Metastatic Liver Carcinoma in the Adrenal Gland (tissue), 2 donors: ENCODE measurements around a stretch of chr13.

DNA sequence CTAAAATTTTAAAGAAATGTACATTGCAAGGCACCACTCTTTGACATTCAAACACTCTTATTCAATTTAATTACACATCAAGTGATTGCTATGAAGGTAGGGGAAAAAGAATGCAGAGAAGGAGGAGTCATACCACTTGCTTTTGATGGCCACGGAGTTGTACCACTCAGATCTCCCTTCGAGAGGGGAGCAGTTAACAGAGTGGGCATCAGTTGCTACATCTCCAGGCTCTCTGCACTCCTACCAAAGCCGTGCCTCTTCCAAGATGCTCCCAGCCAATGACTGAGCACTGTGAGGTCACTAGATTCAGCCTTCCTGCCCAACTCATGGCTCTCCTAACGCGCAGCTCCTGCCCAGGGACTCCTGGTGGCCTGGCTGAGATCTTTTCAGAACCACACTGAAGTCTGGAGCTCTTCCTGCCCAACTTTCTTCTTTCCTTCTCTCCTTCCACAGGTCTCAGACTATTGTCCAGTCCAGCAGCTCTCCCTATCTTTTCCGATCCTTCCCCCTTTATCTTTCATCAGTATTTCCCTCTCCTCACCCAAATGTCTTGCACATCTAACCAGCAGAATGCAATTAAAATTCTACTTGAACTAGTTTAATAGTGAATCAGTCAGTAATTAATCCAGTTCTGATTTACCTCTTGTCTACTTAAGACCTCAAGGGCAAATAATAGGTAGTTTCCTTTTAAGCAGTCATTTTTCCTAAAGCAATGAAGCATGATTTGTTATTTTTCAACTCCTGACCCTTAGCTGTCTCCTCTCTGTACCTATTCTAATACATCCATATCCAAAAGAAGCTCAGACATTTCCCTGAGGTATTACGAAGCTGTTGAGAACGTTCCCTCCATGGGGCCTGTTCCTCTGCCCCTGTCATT lies 66.6 kb downstream of the LHFPL6 start:
- PRO-cap, 2 experiments = no peak in any of the 2 experiments

GRCh38 chr13:39537096-39537447 lies 65.9 kb downstream of the LHFPL6 start:
- PRO-cap, 2 experiments = no peak in any of the 2 experiments

DNA sequence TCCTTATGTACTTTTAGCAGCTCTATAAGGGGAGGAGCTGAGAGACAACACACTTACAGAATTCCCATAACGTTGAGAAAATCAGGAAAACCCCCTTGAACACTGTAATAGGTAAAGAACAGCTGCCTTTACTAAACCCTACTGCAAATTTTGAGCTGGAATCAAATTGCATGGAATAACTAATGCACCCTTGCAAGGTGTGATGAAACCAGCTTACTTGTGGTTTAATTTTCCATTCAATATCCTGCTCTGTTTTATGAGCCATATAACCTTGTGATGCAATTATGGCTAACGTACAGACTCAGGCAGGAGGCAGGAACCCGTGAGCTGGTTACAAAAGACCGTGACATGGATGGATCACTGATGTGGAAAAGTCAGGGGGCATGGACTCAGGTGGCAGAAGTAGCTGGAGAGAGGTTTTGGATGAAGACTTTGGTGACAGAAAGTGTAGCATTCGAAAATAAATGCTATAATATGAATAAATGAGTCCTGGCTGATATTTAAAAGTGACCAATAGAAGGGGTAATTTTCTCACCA lies 438.6 kb downstream of the COG6 start:
- PRO-cap, 2 experiments = no peak in any of the 2 experiments

- PRO-cap, 2 experiments = no peak in any of the 2 experiments
Observed at GRCh38 chr13:40206104-40207279, 459.9 kb downstream of the FOXO1 start.

DNA sequence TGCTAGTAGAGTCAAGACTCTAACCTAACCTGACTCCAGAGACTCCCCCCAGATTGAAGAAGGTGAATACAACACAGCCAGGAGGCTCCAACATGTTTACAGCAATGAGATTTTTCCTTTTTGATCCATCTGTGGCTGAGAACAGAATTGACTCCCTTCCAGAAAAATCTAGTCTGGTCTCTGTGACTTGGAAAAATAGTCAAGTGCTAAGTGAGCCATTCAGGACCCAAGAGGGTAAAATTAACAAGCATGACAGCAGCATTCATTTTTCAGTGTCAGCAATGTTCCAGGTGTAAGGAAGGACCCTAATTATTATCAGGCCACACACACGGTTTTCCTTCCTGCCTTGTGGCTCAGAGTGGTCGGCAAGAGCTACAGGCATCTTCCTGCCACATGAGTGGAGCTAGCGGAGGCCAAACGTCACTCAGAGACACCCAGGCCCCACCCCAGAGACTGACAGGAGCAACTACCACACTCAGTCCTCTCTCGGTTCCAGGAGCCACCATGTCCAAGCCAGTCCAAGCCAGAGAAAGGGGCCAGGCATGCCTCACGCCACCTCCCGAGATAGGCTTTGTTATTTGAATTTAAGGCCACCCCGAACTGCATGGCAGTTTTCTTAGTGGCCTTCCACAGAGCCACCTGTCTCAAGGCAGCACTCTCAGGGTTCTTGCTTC lies 395.0 kb downstream of the FOXO1 start:
- PRO-cap, 2 experiments = no peak in any of the 2 experiments

DNA sequence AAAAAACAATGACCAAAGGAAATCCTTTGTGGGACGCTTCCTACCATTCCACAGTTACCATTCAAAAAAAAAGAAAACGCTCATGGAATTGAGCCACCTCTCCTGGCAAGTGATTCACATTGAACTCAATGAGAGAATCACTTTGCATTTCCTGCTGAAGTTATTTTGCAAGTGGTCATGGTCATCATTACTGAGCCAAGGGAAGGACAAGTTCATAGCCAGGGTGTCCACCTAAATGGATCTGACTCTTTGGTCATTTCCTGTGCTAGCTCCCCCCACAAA lies 352.6 kb downstream of the FOXO1 start:
- PRO-cap, 2 experiments = no peak in any of the 2 experiments

- PRO-cap, 2 experiments = no peak in any of the 2 experiments
Observed at GRCh38 chr13:40477667-40478869, 188.4 kb downstream of the FOXO1 start.

DNA sequence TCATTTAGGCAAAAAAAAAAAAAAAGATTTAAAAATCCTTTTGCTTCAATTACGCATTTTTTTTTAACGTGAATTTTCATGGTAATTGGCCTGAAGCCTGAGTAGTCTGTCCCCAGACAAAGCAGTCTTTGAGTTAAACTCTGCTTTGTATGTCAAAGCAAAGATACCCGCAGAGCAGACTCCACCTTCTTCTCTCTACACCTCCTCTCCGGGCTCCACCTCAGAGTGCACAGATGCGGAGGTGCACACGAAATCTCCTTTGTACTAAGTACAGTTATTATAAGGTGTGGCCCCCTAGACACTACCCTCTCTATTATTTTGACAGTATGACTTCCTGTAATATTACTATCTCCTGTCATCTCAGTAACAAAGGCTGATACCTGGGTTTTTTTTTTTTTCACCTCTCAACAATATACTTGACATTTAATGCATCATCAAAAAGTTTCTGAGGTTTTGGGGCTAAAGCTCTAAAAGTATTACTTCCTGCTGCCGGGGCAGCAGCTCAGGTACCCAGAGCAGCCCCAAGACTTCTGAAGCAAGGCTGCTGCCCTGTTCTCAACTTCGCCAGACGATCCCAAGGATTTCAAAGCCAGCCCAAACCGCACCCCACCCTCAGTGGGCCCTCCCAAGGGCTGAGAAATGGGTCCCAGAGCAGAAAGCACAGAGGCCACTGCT lies 180.8 kb downstream of the FOXO1 start:
- PRO-cap, 2 experiments = no peak in any of the 2 experiments

DNA sequence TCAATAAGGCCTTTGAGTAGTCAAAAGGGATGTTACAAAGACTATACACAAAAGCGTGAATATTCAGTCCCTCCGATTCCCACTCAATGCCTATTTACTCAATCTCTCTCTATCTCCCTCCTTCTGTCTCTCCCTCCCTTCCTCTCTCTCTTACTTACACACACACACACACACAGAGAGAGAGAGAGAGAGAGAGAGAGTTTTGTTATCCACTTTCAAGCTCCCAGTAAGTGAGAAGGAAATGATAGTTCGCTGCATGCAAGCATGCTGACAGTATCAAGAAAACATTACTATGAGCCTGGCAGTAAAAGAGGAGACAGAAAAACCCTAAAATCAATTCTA lies 172.0 kb downstream of the FOXO1 start:
- PRO-cap, 2 experiments = no peak in any of the 2 experiments

- PRO-cap, 2 experiments = no peak in any of the 2 experiments
Observed at GRCh38 chr13:40503801-40504609, 162.4 kb downstream of the FOXO1 start.

DNA sequence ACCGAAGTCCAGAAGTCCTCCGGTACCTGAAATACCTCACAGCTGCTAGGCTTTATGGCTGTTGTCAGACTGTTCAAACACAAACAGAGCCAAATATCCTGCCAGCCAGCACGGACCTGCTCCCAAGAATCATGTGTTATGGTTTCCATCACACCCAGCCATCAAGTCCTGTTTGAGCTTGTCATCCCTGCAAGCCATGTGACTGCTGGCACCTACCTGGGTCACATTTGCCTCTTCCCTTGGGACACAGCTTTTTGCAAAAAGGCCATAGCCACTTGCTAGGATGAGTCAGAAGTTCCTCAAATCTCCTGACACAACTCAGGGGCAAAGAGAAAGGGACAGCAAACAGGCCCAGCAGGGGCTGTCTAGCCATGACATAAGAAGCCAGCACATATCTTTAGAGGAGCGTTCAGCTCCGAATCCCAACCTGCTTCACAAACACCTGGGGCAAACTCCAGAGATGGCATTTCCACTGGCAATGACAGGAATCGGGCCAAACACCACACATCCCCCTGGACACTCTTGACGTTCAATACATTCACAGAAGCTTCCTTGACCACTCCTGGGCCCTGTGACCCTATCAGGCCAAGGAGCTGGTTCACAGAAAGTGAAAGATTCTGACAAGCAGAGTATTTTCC lies 129.7 kb downstream of the FOXO1 start:
- PRO-cap, 2 experiments = no peak in any of the 2 experiments

- PRO-cap, 2 experiments = no peak in any of the 2 experiments
Observed at GRCh38 chr13:40555337-40555753, 111.1 kb downstream of the FOXO1 start.

- PRO-cap, 2 experiments = no peak in any of the 2 experiments
Observed at GRCh38 chr13:40788692-40789102, 714 bp upstream of the SLC25A15 start.

DNA sequence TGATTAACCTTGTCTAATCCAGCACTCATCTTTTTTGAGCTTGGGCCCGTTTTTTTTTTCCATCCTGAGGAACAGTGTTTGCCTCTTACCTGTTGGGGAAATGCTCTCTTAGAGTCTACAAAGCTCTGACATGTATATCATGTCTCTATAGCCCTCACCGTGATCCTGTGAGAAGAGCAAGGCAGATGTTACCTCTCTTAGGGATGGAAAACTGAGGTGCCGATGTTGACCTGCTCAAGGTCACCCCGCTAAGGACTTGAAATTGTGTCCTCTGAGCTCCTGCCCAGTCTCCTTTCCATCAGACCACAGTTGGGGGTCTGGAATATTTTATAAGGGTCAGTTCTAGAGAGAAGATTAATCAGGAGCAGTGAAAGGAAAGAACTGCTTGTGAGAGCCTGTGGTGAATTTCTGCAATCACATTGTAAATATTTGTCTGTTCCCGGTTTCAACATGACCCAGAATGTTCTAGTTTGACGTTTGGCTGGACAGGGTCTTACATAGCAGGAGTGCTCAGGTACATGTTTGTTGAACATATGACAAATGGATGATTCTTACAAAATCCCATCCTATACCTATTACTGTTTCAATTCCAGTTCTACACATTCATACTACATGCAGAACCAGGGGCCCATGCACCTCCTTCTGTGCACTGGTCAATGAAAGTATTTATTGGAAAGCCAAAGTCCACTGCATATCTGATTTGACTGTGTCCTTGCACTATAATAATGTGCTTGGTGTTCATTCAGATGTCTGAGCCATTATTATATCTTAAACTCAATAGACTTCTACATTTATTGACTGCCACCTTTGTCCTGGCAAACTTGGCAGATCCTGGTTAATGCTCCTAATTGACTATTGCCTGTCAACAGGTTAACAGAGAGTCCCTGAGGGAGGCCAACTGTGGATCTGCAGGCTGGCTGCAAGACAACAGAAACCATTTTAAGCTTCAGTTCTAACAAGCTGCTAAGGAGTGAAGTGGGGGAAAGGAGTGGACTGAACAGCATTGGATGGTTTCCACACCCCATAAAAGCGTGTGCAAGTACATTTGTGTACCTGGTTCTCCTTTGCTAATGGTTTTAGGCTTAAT lies 12.2 kb downstream of the SLC25A15 start:
- PRO-cap, 2 experiments = peak in 2 of 2 experiments; most common plus-strand start position 606 of the sequence (in 2); most common minus-strand start position 383 of the sequence (in 2)

- PRO-cap, 2 experiments = no peak in any of the 2 experiments
Observed at GRCh38 chr13:40917208-40918015, 101.7 kb downstream of the ELF1 start.

GRCh38 chr13:40964252-40964851 lies 54.8 kb downstream of the ELF1 start:
- PRO-cap, 2 experiments = no peak in any of the 2 experiments

DNA sequence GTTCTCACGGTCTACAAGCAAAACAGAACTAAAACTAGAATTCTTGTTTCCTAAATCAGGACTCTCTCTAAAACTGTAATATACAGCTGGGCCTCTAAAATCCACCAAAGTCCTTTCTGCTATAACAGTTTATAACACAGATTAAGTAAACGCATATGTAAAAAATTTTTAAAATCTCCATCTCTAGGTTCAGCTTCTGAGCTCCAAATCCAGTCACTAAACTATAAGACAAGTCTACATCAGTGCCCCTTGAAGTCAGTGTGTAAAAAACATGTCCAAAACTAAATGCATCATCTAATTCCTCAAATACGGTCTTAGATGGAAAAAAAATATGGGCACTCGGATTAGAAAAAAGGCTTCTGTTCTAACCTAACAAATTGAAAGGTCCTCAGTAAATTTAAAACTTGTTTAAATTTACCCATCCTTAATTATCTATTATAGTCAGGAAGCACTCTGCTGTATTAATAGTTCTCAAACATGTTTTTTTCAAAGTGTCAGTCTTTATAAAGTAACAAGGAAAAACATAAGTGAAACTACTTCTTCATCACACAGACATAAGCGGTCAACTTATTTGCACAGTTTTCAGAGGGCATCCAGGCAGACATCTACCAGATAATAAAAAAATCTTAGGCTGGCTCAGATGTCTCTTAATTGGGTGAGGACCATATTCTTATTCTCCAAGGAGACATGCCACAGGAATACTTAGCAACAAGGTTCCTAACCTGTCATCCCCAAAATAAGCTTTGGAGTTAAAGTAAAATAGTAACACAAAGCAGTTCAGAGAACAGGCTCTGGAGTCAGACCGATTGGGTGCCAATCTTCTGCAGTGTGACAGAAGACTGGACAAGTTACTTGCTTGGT lies 33.5 kb downstream of the ELF1 start:
- PRO-cap, 2 experiments = no peak in any of the 2 experiments

DNA sequence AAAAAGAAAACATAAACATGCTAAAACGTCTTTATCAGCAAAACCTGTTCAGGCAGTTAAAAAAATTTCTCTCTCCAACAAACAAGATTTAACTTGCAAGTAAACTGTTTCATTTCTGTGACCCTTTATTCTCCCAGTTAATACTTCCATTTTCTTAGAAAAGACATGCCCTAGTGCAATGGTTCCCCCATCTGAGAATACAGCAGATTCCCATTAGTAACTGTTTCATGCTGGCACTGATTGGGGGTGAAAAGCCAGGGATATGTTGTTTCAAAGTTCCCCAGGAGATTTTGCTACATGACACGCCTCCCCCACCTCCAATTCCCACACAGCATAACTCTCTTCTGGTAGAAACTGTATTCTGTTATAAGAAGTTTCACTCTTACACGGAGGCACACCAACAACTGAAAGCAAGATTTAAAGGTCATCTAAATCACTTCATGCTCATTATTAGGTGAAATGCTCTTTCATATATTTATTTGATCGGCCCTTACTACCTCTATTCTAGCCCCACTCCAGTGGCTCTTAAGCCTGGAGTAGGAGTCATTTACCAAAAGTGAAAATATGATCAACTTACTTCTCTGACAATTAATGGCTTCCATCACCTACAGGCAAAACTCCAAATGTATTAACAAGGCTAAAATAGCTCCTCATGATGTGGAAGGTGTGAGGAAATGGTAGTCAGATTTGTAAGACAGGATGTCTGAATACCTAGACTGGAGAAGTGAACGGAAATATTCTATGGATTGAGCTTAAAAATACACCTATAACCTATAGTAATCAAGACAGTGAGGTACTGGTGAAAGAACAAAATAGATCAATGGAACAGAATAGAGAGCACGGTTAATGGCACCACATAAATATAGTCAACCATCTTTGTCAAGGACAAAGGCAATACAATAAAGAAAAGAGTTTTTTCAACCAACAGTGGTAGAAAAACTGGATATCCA lies 24.1 kb downstream of the ELF1 start:
- PRO-cap, 2 experiments = no peak in any of the 2 experiments

DNA sequence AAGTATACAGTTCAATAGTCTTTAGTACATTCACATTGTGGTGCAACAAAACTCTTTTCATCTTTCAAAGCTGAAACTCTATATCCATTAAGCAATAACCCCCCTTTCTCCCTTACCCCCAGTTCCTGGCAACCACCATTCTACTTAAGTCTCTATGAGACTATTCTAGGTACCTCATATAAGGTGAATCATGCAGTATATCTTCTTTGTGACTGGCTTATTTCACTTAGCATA lies 11.3 kb upstream of the WBP4 start:
- PRO-cap, 2 experiments = no peak in any of the 2 experiments

- PRO-cap, 2 experiments = no peak in any of the 2 experiments
Observed at GRCh38 chr13:41177901-41178534, 16.4 kb downstream of the KBTBD7 start.